Thoracic aorta (tissue), 1 donor: ENCODE results near the genes FLNA and FUNDC2.

DNA sequence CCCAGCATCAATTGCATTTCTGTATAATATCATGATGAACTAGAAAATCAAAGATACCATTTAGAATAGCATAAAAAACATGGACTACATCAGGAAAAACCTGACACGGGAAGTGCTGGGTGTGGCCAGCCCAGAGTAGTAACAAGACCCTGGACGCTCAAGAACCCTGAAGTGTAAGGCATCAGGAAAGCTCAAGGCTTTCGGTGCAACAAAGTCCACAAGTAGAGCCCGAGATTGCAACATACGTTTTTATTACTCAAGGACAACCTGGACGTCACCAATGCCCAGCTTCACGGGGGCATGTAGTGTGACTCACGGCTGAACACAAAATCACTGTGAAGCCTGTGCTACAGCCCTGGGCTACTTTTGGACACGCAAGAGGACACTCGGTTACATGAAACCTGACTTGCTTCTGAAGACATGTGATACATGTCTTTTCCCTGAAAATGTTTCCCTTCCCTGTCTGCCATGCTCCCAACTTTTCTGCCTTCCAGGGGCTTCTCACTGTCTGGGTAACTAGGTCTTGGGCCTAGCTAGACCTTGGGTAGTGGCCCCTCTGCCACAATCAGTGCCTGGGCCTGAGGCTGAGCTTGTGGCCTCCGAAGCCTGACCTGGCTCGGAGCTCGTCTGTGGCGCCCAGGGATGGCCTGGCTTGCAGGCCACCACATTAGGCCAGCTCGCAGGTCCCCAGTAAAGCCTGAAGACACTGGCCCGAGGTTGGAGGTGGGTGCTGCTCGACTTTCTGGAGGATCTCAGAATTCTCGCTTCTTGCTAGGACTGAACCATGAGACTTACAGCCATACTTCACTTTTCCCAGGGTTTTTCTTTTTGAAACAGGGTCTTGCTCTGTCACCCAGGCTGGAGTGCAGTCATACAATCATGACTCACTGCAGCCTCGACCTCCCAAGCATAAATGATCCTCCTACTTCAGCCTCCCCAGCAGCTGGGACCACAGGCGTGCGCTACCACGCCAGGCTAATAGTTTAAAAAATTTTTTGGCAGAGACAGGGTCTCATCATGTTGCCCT, 9.1 kb downstream of the IRAK1 start:
- RAMPAGE, long total RNA, result no peak

GRCh38 chrX:154014170-154014679, 5.5 kb downstream of the IRAK1 start:
- RAMPAGE, long total RNA, result no peak

DNA sequence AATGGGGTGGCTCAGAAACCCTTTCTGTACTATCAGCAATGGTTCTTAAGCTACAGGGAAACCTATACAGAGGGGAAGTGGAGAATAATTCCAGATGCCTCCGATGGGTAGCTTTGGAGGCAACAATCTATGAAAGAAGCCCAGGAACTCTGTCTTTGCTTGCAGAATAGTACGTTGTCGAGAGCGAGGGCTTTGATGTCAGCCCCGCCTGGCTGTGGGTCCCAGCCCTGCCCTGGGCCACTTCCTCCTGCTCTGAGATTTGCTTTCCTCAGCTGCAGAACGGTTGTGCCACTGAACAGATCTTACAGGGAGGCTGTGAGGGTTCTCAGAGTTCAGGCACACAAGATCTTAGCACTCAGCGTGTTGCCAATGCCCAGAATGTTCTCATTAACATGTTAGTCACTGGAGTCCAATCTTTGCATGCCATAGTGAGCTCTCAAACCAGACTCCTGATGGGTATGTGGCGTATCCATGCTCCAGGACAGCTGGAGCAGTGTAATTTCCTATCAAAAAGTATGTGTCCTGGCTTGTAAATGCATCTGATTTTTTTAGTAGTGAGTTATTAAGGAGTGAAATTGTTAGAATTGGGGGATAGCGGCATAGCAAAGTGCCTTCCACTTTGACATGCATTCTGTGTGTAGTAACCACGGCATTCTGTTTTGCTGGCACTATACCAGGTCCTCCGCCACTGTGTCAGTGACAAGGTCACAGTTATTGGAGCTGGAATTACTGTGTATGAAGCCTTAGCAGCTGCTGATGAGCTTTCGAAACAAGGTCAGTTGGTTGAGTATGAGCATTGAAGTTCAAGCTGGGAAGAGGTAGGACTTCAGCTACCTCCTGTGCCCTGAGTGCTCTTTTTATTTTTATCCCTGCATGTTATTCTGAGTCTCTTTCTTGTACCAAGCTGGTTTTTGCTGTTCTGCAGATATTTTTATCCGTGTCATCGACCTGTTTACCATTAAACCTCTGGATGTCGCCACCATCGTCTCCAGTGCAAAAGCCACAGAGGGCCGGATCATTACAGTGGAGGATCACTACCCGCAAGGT, 31.6 kb downstream of the TKTL1 start:
- RAMPAGE, long total RNA, result no peak

GRCh38 chrX:154349275-154350659, 24.7 kb downstream of the FLNA start:
- RAMPAGE, long total RNA, result no peak

GRCh38 chrX:154365004-154365690, 9.3 kb downstream of the FLNA start:
- RAMPAGE, long total RNA, result no peak

DNA sequence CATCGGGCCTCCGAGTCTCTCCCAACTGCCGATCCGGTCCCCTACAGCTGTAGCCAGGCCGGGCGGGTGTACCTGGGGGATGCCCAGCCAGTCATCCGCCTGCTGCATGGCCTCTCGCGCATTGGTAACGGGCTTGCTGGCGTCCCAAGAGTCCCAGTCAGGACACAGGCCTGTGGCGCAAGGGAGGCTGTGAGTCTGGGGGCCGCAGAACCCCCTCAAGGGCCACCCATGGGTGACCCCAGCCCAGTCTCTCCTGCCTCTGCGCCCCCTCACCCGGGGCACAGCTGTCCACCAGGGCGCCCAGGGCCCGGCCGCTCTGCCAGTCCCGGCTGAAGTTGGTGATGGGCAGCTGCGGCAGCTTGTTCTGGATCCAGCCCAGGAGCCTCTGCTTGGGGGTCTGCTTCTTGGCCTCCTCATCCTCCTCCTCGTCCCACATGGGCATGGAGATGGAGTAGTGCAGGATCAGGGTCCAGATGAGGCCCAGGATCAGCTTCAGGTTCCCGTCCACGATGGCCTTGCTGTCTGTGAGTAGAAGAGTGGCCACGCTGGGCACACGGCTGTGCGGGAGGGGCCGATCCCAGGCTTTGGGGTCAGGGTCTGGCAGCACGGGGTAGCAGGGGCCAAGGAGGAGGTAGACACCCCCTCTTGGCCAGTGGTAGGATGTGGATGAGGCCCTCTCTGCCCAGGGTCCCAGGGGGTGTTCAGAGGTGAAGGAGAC, 6.7 kb downstream of the FLNA start:
- RAMPAGE, long total RNA, result no peak

DNA sequence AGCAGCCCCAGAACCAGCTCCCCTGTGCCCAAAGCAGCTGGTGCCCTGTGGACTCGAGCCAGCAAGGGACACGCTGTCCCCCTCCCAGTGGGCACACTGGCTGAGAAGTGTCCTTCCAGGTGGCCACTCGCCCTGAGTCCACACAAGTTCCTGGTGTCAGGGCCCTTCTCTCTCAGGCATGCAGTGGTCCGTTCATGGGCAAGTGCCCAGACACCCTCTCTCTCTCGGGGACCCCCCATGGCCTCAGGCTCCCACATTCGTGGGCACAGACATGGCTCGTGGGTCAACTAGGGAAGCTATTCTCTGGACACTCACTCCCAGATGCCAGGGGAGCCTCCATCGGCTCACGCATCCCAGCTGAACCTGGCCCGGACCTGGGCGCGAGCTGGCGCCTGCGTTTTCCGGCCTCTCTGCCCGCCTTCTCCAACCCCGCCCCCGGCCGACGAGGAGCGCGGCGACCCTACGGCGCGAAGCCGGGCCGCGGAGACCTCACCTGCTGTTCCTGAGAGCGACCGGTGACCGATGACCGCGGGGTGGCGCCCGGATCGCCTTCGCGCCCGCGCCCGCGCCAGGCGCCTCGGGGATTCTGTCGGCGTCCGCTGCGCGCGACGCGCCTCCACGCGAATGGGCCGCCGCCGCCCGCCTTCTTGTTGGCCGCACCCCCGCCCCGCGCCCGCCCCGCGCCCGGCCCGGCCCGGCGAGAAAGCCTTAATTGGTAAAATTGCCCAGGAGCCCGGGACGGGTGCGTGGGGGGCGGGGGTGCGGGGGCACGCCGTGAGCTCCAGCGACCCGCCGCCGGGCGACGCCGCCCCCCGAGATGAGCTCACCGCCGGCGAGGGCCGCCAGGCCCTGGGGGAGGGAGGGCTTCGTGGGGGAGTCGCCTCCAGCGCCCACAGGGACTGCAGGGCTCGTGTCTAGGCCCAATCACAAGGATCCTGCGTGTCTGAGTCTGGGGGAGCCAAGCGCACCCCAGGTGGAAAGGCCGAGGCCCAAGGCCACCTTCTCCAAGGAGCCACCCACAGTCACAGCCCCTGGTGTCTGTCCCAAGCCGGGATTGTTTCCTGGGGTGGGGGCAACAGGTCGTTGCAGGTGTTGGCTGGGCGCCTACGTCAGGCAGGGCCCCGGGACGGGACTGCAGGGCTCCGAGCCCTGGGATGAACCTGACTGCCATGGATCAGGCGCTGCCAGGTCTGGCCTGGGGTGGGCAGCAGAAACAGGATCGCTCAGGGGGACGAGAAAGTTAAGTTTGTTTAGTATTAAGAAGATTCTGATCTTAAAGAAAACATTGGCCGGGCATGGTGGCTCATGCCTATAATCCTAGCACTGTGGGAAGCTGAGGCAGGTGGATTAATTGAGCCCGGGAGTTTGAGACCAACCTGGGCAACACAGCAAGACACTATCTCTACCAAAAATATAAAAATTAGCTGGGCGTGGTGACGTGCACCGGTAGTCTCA, at the start of gene FLNA:
TSS of gene FLNA (minus strand) at position 622 of the 1,455 bp plus-strand sequence.
- RAMPAGE, long total RNA, result no peak

- RAMPAGE, long total RNA, result start-site peak on the plus strand at chrX:154381304-154381783, 12 reads
Observed at GRCh38 chrX:154381124-154381994, 2.3 kb downstream of the EMD start.

DNA sequence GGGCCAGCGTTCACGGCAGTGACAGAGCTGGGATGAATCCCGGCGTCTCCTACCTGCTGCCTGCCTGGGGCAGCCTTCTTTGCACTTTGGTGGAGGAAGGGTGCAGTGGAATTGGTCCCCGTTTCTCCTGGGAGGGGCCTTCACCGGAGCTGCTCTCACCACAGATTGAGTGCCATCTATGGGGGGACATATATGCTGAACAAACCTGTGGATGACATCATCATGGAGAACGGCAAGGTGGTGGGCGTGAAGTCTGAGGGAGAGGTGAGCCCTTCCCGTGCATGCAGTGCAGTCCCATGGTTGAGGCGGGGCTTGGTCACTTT, 3.0 kb upstream of the FAM50A start:
- RAMPAGE, long total RNA, result start-site peak on the plus strand centred at position 208 of the sequence, 35 bp wide, 44 reads

DNA sequence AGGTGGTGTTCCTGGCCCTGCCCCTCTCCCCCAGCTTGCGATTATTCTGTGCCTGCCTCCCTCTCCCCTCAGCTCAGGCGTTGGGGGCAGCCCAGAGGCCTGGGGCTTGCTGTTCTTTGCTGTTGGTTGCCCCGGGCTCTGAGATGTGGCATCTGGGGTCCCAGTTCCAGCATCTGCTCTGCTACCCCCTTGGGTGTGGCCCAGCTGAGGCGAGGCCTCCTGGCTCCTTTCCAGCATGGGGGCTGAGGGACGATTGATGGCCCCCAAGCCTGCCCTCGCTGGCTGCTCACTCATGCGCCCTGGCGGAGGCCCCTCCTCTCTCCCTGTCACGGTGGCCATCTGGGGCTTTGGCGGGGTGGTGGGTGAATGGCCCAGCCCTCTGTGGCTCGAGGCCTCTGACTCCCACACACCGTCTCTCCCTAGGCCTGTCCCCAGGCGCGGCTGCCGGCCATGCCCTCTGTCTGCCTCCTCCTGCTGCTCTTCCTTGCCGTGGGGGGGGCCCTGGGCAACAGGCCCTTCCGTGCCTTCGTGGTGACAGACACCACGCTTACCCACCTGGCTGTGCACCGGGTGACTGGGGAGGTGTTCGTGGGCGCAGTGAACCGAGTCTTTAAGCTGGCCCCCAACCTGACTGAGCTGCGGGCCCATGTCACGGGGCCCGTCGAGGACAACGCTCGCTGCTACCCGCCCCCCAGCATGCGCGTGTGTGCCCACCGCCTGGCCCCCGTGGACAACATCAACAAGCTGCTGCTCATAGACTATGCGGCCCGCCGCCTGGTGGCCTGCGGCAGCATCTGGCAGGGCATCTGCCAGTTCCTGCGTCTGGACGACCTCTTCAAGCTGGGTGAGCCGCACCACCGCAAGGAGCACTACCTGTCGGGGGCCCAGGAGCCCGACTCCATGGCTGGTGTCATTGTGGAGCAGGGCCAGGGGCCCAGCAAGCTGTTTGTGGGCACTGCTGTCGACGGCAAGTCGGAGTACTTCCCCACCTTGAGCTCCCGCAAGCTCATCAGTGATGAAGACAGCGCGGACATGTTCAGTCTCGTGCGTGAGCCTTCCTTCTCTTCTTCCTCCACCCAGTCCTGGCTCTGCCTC, 2.0 kb downstream of the PLXNA3 start:
- RAMPAGE, long total RNA, result no peak

DNA sequence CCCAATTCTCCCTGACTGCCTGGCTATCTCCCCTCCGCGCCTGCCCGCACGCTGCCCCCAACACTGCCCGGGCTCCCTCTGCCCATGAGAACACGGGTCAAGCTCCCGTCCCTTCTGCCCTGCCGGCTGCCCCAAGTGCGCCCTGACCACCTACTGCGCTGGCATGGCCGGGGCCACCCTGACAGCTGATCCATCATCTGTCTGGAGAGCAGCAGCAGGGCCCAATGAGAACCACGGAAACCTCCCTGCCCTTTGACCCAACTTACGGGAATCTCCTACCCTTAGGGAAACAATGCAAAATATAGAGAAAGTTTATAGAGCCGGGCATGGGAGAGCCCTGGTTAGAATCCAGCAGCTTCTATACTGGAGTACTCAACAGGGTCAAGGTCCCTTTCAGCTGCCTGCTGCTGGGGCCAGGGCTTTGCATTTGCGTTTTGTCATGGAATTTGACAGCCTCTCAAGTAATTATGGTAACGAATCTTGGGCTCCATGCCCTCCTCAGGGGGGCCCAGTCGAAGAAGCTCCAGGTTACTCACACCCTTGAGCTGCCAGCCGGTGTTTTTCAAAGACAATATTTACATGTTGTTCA, 1.3 kb upstream of the FAM3A start:
- RAMPAGE, long total RNA, result no peak

DNA sequence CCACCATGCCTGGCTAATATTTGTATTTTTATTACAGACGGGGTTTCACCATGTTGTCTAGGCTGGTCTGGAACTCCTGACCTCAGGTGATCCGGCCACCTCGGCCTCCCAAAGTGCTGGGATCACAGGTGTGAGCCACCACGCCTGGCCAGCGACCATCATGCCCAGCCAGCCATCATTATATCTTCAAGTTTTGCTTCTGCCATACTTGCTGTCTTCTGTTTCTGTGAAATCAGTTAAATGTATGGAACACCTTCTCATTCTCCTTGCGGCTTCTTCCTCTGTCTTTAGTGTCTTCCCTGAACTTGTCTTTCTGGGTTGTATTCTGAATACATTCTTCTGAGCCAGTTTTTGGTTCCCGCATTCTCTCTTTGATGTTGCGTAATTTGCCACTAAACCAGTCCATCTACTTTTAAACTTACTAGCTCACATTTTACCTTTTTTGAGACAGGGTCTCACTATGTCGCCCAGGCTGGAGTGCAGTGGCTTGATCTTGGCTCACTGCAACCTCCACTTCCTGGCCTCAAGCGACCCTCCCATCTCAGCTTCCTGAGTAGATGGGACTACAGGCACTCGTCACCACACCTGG, 9.5 kb upstream of the FAM3A start:
- RAMPAGE, long total RNA, result no peak

- RAMPAGE, long total RNA, result no peak
Observed at GRCh38 chrX:154532556-154533305, 13.9 kb downstream of the G6PD start.

GRCh38 chrX:154541636-154542777, 4.6 kb downstream of the G6PD start:
- RAMPAGE, long total RNA, result start-site peak on the plus strand at chrX:154542180-154542387, 13 reads

DNA sequence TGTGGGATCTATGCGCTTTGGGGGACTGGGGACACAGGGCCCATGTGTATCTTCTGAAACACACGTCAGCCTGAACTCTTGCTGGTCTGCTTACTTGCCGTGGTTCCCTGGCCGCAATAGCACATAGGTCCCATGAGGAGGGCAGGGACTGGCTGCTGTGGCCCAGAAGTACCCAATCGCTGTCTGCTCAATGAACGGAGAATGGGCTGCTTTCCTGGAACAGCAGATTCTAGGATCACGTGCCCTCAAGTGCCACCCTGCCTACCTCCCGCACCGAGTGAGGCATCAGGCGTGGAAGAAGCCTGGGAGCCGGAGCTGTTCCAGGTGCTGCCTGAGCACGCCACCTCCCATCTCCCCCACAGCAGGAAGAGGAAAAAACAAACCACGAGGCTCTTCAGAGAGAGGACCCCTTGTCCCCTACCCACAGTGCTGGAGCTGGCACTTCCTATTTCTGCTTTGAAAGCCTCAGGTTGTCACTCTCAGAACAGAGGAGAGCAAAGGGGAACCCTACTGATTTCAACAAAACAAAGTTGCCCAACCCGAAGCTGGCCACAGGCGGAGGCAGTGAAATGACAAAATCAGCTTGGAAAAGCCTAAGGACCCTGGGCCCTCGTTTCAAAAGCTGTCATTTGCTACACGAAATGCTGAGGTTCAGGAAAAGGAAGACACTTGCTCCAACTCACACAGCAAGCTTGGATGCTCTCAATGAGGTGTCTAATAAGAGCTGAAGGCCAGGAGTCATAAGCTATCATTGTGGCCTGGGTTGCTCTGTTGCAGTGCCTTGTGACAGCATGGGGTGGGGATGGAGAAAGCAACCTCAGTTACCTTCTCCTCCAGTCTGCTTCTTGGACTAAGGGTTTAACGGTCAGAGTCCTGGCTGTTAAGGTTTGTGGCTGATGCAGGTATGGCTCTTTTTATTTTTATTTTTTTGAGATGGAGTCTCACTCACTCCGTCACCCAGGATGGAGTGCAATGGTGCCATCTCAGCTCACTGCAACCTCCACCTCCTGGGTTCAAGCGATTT, 3.6 kb downstream of the G6PD start:
- RAMPAGE, long total RNA, result no peak

- RAMPAGE, long total RNA, result no peak
Observed at GRCh38 chrX:154762395-154762685, 324 bp upstream of the DKC1 start.

GRCh38 chrX:154775943-154776700, 13.5 kb downstream of the DKC1 start:
- RAMPAGE, long total RNA, result no peak

- RAMPAGE, long total RNA, result no peak
Observed at GRCh38 chrX:154799120-154800367, 5.7 kb downstream of the MPP1 start.

DNA sequence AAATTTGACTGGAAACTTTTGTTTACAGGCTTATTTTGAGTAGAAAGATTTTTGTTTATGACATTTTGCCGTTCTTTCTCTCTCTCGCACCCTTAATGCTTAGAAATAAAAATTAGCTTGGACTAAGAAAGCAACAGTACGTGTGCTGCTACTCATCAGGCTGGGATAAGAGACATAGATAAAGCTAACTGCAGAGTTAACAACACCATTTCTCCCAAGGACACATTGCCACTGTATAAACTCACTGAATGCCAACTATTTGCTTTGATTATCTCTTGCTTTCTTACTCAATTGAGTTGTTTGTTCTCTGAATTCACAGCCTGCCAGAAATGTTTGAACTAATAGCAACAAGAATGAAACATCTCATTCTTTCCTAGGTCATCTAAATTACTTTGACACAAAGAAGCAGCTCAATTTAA, 34.6 kb downstream of the F8 start:
- RAMPAGE, long total RNA, result no peak

GRCh38 chrX:155026750-155027707, at the start of gene FUNDC2:
TSS of gene FUNDC2 (plus strand) at chrX:155026844.
- RAMPAGE, long total RNA, result no peak